Anterior vena cava (tissue), 1 donor: ENCODE measurements around a stretch of chr3.

GRCh38 chr3:70981504-70982137 is 601.9 kb downstream of the FOXP1 start:
- PRO-cap: no peak

- PRO-cap: no peak
These were observed 521.3 kb downstream of the FOXP1 start for GRCh38 chr3:71062092-71062814.

DNA sequence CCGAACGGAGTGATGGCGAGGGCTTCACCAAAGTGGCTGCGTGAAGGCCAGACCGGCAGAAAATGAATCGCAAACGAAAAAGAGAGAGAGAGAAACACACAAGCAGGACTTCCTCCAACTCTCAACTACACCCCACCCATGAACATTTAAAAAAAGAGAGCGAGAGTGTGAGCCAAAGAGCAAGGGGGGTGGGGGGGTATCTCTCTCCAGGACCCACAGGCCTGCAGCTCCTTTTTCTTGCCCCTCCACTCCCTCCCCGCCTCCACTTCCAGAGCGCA is 519.2 kb downstream of the FOXP1 start:
- PRO-cap: bidirectional peak, plus-strand start at position 149 of the sequence, minus-strand start at position 123 of the sequence

GRCh38 chr3:71131435-71132537 is 451.7 kb downstream of the FOXP1 start:
- PRO-cap: bidirectional peak, plus-strand start at chr3:71132230, minus-strand start at chr3:71131930

DNA sequence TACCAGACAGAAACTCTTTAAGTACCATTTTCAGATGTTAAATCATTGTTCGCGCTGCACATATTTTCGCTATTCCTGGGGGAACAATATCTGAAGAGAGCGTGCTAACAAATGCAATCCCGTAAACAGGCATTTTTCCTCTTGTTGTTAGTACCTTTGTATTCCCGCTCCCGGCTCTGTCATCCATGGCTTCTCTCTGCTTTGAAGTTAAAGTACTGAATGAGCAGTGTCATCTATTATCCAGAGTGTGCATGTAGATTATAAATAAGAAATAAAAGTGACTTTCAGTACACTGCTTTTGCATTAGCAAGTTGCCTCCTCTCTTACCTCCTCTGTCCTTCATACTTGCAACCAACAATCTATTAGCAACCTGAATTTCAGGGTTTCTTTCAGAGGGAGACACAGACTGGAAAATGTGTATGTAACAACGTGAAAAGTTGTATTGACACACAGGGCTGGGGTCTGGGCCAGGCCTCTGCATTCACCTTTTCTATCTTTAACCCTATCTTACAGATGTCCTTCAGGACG is 412.1 kb downstream of the FOXP1 start:
- PRO-cap: no peak

GRCh38 chr3:71221410-71221967 is 362.0 kb downstream of the FOXP1 start:
- PRO-cap: no peak

- PRO-cap: bidirectional peak, plus-strand start at chr3:71244433, minus-strand start at chr3:71244312
These were observed 339.4 kb downstream of the FOXP1 start for GRCh38 chr3:71244009-71244647.

GRCh38 chr3:71290443-71290910 is 293.1 kb downstream of the FOXP1 start:
- PRO-cap: no peak

DNA sequence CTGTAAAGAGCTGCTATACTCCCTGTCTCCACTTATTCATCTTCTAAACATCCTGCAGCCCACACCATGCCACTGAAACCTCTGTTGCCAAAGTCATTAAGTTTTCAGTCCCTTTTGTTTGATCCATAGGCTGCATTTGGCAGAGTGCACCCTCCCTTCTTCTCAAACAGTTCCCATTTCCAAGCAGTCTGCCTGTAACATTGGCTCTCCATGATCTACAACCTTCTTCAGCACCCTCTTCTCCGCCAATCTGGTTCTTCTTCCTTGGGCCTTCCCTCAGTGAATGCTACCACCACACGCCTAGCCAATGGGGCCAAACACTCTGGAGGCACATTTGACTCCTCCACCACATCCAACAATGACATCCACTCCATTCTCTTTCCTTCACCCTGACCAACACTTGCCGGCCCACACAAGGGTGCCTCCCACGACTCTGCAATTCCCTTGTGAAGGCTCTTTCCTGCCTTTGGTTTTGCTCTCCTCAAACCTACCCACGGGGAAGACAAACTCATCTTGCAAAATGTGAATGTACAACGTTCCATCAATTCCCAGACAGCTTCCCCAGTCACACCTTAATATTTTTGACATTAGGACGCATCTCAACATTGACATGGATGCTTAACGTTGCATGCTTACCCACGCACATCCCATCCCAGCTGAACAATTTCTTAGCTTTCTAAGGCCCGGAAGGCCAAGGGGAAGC is 263.8 kb downstream of the FOXP1 start:
- PRO-cap: no peak

GRCh38 chr3:71432194-71433209 is 151.0 kb downstream of the FOXP1 start:
- PRO-cap: no peak

DNA sequence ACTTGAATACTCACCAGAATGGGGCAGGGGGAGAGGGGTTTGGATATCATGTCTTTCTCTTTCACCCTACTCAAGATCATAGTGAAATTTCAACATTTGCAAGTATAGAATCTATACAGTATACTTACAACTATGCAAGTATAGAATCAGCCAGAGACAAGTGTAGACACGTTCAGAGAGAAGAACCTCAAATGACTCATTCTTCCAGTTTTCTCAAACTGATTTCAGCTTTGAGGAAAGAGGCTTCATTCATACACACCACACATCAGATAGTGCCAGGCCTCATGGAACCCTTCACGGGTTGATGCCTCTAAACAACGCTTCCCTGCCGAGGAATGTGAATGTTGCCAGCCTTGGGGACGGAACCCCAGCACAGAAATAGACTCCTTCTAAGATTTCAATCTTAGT is 135.8 kb downstream of the FOXP1 start:
- PRO-cap: no peak

GRCh38 chr3:71482815-71483125 is 100.8 kb downstream of the FOXP1 start:
- PRO-cap: no peak

GRCh38 chr3:71724522-71724852 is 715 bp downstream of the EIF4E3 start:
- PRO-cap: no peak

- PRO-cap: no peak
These were observed 293.6 kb upstream of the PROK2 start for GRCh38 chr3:72078320-72079246.

DNA sequence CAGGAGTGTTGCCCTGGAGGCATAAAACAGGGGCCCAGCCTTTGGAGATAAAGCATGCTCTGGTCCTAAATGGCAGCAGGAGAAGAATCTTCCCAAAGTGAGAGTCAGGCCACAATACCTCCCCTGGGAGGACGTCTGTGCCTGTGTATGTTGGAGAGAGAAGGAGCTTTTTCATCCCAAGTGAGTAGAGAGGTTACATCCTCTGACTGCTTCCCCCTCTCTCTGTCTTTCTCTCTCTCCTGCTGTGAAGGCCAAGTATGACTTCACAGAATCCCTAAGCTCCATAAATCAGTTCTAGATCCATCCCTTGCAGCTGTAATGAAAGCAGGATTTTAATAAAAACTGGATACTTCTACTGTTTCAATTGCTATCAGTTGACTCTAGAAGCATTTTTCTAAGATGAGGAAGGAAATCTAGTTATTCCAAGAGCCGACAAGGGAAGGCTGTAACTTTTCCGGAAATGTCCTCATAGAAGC is 389.1 kb upstream of the PROK2 start:
- PRO-cap: no peak

DNA sequence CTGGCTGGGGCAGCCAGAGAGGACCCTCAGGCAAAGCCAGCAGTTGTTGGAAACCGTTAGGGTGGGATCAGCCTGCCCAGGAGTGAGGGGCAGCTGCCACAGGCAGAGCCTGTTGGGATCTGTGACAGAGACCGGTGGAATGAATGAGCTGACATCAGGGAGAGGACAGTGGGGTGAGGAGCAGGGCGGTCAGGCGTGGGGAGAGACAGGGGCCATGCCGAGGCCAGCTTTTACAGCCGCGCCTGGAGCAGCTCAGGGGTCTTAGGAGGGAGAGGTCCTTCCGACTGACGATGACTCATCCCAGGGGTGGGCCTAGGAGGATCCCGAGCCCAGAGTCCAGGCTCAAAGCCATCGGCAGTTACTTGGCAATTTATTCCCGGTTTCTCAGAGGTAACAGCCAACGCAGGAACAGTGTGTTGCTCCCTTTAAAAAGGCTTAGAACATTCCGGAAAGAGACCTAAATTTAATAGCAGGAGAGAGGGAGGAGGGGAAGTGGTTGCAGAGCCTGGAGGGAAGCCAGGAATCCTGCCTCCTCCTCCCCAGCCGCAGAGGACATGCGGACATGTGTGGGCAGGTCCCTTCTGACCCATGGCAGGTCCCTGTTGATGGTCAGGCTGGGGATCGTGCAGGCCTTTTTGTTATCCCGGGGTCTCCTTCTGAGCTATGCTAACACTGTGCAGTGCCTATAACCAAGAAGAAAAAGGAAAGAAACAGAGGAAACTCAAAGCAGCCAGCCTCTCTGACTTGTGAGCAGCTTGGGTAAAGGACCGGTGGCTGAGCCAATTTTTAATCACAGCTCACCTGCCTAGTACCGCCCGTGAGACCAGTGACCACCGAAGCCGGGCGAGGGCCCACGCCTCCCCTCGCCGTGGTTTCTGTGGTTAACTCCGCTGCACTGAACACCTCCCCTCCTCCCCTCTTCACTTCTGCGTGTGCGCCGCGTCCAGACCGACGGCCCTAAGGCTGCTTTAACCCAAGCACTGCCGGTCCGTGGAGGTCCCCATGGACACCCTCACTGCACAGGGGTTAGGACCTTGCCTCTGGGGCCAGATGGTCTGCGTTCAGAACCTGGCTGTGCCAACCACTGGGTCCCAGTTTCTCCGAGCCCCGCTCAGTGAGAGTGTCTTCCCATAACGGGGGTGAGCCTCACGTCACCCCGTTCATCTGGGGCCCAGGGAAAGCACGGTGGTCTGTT is 392.4 kb upstream of the PROK2 start:
- PRO-cap: no peak

DNA sequence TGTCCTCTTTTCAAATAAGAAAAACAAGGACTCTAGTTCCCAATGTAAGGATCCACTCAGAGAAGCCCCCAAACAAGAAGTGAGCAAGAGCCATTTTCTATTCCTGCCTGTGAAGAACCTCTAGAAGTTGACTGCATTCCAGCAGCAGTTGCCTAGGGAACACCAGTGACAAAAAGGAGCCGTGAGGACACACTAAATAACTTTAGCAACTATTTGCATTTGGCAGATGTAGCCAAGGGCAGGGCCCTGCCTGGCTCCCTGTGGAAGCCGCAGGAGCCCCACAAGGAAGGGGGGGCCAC is 470.2 kb upstream of the PROK2 start:
- PRO-cap: no peak

DNA sequence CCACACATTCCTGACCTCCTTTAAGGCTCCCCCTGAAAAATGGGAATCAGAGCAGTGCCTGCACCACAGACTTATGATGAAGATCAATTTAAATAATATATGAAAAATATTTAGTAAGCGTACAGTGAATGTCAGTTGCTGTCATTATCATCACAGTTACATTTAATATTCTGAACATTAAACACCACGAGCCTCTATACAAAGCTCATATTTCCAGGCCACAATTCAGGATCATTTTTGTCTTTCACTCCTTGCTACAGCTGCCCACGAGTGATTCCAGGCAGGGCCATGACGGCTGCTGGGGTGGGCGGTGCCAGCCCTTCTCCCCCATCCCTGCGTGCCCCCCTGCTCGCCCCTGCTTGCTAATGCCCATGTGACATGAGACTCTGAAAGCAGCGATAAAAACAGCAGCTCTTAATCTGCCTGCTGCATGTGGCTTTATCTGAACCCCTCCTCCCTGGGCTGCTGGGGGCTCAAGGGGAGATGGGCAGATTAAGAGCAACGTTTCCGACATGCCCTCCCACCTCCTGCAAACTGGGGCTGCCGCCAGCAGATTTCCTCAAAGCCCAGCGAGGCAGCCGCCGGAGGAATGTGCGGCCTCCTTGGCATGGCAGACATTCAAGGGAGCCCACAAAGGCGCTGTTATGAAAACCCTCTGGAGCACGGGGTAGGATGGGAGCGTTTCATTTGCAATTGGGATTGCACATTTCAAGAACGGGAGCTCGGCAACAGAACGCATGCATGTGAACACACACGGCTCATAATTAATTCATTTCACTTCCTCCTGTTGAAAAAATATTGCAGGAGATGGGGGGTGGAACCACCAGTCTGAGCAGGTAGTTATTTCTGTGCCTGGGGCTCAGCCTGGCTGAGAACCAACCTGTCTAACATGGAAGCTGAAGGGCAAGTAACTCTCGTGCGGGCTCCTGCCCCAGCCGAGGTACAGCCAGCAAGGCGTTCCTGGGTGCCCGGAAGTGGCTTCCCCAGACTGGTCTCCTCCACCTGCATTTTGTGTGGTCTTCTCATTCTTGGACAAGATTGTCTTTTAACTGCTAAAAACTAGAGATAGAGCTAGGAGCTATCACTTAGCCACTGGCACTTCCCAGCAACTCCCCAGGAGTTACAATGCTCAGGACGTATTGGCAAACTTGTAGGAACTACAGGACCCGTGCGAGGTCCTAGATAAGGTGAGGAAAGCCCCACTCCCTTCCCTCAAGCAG is 504.2 kb upstream of the PROK2 start:
- PRO-cap: no peak

DNA sequence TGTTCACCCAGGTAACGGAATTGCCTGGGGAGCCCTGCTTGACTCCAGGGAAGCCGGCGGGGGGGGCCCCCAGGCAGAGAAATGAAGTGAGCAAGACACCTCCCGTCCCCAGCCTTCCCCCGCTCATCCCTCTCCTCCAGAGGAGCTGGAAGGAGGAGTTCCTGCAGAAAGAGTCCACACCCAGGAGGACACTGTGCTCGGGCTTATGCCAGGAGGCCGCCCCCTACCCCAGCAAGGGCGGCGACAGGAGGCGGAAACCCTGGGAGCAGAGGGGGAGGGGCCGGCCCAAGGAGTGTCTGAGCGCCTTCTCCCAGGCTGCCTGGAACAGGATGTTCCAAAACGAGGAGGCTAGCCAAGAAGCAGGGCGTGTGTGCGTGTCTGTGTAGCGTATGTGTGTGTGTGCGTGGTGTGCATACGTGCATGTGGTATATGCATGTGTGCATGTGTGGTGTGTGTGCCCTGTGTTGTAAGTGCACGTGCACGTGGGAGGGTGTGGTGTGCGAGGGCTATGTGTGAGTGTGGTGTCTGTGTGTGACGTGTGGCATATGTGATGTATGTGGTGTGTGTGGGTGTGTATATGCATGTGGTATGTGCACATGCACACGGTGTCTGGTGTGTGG is 511.3 kb downstream of the SHQ1 start:
- PRO-cap: no peak

GRCh38 chr3:72373357-72373630 is 475.0 kb downstream of the SHQ1 start:
- PRO-cap: no peak